Jejunum (tissue), 1 donor: ENCODE data around the gene PSMG1.

- PRO-cap: no peak
These were observed 103.5 kb downstream of the PSMG1 start for GRCh38 chr21:39079566-39080369.

GRCh38 chr21:39098034-39098486, 85.2 kb downstream of the PSMG1 start:
- PRO-cap: no peak

DNA sequence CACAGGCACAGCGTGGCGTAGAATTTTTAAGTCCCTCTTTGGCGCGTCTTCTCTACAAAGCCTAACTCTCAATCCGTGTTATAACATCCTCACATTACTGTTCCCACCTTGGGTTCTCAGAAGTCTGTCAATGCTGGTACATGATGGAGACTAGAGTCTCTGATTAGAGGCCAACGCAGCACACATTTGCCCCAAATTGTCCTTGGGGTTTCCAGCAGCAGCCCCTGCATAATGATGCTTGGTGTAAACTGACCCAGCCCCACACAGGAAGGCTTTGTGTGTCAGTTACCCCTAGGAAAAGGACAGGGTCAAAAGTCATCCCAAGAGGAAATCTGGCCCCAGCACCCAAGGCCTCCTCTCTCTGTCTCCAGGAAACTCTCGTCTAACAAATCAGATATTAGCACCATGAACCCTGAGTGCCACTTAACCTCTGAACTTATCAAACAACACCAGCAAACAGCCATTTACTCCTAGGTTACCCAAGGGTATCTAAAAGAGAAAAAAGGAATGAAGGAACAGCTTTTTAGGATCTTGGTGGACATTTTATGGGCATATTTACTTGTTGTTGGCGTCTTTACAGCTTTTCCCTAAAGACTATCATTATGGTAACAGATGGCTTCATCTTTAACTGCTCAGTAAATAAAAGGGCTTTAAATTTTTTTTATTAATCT, 84.5 kb downstream of the PSMG1 start:
- PRO-cap: no peak

- PRO-cap: no peak
These were observed 58.4 kb downstream of the PSMG1 start for GRCh38 chr21:39124821-39125371.

DNA sequence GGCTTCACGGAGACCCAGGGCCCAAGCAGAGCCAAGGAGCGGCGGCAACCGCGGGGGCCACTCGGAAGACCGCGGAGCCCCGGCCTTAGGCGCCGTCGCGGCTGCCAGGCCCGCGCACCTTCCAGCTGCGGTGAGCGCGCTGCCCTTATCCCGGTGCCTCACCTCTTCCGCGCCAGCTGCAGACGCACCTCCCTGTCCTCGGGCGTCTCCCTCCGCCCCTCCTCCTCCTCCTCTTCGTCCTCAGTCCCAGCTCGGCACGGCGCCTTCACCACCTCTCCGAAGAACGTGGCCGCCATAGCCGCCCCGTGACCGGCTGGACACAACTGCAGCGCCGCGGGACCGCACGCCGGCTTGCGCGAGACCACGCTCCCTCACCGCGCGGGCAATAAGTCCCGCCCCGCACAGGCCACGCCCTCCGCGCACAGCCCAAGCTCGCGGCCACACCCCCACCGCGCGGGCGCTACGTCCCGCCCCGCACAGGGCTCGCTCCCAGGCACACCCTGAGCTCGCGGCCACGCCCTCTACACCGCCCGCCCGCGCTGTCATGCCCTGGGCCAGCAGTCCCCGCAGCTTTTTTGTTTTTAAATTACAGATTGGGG, at the start of gene PSMG1:
TSS of gene PSMG1 (minus strand) at position 362 of the 599 bp plus-strand sequence.
- PRO-cap: bidirectional peak, plus-strand start at position 243 of the sequence, minus-strand start at position 362 of the sequence

- PRO-cap: bidirectional peak, plus-strand start at chr21:39183936, minus-strand start at chr21:39183826
These were observed 661 bp upstream of the PSMG1 start for GRCh38 chr21:39183689-39184534.

- PRO-cap: no peak
These were observed 36.3 kb downstream of the BRWD1 start for GRCh38 chr21:39276988-39277635.

GRCh38 chr21:39345400-39346351, 3.2 kb downstream of the HMGN1 start:
- PRO-cap: no peak

- PRO-cap: unidirectional peak, plus-strand start at chr21:39642350; unidirectional peak, plus-strand start at chr21:39642396
These were observed 29.5 kb downstream of the B3GALT5 start for GRCh38 chr21:39642244-39642682.

DNA sequence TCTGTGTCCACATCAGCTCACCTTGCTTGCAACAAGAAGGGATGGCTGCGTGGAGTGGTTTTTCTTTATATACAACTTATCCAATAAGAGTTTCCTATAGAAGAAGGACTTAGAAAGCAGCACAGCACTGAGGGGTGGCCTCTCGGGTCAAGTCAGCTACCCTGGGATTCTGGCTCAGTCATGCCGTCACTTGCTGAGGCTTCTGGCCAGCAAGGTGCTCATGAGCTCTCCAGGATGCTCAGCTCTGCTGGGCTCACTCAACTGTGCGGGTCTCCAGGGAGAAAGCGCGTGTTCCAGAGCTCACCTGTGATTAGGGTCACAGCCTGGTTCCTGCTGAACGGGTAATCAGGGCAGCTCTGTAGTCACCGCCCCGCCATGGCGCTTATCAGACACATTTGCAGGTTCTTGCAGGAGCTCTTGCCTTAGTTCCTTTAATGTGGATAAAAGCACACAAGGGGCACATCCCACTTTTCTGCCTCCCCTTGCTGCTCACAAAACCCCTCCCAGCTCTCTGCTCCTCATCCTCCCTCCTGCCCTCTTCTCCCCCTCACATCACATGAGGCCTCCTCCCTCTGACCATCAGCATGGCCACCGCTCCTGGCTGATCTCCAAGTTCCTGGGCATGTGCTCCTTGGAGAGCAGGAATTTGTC, 1.9 kb downstream of the PCP4 start:
- PRO-cap: no peak

DNA sequence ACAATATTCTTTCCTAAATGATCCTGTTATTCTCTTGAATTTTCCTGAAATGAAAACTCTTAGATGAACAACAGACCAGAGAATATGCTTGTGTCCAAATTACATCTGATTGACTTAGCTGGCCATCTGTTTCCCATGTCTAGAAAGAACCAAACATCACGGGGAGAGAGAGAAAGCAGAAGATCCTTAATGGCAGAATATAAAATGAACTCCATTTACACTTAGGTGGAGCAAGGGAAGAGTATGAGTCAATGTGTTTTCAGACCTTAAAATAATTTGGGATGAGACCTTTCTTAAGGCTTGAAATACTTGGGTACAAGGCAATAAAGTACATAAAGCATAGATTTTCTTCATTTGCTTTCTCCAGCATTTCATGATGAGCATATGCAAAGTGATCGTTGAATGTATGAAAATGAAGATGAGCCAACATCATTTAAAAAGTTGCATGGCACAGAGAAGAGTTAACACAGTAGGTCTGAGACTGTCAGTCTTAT, 162.1 kb downstream of the DSCAM start:
- PRO-cap: no peak

GRCh38 chr21:41247542-41248148, 69.0 kb upstream of the FAM3B start:
- PRO-cap: no peak

DNA sequence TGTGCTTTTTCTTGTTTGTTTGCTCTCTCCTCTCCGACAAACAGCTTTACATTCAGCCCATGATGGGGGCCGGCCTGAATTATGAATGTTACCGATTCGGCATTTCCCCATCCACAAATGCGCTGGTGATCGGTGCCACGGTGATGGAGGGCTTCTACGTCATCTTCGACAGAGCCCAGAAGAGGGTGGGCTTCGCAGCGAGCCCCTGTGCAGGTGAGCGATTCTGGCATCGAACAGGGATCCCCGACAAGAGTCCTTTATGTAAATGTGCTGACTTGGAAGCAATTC, 59.5 kb upstream of the FAM3B start:
- PRO-cap: no peak

GRCh38 chr21:41411221-41411738, 14.8 kb upstream of the MX1 start:
- PRO-cap: no peak

DNA sequence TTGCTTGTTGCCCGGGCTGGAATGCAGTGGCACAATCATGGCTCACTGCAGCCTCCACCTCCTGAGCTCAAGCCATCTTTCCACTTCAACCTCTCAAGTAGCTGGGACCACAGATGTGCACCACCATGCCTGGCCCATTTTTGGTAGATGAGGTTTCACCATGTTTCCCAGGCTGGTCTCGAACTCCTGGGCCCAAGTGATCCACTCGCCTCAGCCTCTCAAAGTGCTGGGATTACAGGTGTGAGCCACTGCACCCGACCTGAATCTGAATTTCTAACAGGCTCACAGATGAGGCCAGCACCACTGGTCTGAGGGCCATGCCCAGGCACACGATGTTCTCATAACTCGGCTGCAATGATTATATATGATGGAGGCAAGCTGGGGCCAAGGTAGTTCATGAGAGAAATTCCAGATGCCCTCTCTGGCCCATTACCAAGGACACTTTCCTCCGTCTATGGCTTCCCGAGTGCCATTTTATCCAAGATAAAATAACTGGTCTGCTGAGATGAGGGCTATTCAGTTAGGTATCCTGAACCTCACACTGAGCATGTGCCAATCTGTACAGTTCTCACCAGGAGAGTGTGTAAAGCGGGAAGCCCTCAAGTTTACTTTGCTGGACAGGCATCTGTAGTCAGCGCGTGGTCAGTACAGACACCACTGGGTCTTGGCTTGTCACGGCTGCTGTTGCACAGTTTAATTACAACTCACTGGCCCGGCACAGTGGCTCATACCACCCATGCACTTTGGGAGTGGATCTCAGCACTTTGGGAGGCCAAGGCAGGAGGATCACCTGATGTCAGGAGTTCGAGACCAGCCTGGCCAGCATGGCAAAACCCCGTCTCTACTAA, 16.5 kb downstream of the TMPRSS2 start:
- PRO-cap: unidirectional peak, minus-strand start at position 91 of the sequence

GRCh38 chr21:41503928-41504820, 3.8 kb downstream of the TMPRSS2 start:
- PRO-cap: bidirectional peak, plus-strand start at chr21:41504991, minus-strand start at chr21:41504659

GRCh38 chr21:41507419-41507825, 536 bp downstream of the TMPRSS2 start:
- PRO-cap: unidirectional peak, minus-strand start at chr21:41507684

DNA sequence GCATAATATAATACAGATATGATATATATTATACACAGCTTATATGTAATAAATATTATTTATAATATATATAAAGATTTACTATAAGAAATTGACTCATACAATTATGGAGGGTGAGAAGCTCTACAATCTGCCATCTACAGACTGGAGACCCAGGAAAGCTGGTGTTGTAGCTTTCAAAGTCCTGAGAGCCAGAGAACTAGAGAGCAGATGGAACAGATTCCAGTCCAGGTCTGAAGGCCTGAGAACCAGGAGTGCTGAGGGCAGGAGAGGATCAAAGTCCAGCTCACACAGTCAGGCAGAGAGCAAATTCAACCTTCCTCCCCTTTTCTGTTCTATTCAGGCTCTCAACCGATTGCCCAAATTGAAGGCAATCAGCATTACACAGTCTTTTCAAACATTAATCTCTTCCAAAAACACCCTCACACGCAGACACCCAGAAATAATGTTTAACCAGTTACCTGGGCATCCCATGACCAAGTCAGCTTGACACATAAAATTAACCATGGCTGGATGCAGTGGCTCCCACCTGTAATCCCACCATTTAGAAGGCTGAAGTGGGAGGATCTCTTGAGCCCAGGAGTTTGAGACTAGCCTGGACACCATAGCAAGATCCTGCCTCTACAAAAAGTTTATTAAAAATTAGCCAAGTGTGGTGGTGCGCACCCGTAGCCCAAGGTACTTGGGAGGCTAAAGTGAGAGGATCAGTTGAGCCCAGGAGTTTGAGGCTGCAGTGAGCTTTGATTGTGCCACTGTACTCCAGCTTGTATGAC, 2.6 kb upstream of the TMPRSS2 start:
- PRO-cap: unidirectional peak, minus-strand start at position 201 of the sequence

DNA sequence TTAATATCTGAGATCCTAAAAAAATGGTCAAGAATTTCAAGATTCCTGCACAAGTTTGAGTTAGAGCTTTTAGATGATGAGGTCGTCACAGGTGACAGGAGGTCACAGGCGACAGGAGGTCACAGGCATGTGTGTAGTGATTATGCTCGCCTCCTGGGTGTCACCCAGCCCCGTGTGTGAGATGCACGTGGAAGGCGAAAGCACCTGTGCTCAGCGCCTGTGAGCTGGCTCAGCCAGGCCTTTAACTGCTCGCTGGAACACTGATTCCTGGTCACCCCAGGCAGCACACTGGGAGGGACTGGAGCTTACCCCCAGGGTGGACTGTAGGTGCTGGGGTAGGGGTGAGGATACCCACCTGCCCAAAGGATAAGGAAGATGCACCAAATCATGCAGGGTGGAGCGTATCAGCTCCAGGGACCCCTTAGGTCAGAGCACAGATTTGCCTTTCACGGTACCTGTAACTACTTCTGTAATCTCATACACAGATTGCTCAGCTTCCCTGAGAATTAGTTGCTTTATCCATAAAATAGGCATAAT, 18.8 kb upstream of the TMPRSS2 start:
- PRO-cap: no peak

DNA sequence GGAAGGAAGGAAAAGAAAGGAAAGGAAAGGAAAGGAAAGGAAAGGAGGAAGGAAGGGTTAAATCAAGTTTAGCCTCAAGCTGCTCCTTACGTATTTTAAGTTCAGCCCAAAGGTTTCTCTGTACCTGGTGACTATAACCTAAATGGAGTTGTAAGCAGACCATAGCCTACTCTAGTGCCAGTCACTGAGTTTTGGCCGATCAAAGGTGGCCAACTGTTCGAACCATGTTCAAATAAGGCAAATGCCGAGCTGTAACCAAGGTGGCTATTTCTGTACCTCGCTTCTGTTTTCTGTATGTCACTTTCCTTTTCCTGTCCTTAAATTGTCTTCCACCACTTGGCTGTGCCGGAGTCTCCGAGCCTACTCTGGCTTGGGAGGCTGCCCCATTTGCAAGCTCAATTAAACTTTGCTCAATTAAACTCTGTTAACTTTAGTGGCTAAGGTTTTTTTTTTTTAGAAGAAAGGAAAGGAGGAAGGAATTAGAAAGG, 38.0 kb upstream of the TMPRSS2 start:
- PRO-cap: no peak